Metanephros (tissue), 2 donors: ENCODE measurements around a stretch of chr6.

GRCh38 chr6:136275279-136275879, 14.3 kb downstream of the BCLAF1 start:
- RAMPAGE, long total RNA: no peak

GRCh38 chr6:136276012-136276970, 13.4 kb downstream of the BCLAF1 start:
- RAMPAGE, long total RNA: no peak

DNA sequence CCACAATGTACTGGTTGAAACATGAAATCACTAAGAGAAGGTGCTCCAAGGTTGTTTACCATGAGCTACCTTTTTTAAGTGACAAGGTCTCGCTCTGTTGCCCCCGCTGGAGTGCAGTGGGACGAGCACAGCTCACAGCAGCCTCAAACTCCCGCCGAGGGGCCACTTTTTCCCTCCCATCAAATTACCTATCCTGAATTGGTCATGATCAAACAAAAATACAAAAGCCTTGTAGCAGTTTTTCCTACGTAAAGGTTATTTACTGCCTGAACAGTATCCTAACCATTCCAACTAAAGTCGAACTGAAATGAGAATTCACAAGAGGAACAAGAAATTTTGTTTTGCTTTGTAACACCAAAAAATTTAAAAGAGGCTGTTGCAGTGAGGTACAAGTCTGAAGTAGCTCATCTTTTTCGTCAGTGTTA, 1.4 kb downstream of the BCLAF1 start:
- RAMPAGE, long total RNA: no peak

GRCh38 chr6:136324928-136325658, 35.4 kb upstream of the BCLAF1 start:
- RAMPAGE, long total RNA: no peak

- RAMPAGE, long total RNA: no peak
Observed at GRCh38 chr6:136390785-136391180, 101.1 kb upstream of the BCLAF1 start.

DNA sequence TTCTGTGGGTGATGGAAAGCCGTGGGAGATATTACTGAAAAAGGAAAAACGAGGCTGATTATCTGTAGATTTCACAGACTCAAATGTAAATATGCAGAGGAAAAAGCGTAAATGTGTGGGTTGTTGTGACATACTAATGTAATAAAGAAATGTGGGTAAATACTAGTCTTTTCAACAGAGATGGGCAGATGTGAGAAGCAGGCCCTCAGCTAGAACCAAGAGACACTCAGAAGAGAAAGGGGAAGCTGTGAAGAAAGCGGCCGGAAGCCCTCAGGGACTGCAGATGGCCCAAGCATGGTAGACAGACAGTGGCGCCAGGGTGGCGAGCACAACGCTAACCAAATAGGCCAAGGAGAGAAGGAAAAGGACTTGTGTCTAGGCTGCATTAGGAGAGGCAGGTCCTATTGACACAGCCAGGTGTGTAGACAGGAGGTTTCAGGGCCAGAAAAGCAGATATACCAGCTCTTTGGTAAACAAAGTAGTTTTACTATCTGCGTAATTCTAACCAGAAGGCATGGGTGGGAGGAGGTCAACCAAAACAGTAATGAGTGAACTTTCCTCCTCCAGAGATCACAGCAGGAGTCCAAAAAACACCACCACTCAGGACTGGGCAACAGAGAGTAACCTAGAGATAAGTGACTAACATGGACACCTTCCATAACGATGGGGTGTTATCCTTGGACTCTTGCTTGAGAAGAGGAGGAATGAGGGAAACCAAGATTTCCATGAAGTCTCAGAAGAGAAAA, 15.8 kb upstream of the MAP7 start:
- RAMPAGE, long total RNA: no peak

GRCh38 chr6:136575483-136576270, 25.5 kb upstream of the MAP7 start:
- RAMPAGE, long total RNA: no peak

DNA sequence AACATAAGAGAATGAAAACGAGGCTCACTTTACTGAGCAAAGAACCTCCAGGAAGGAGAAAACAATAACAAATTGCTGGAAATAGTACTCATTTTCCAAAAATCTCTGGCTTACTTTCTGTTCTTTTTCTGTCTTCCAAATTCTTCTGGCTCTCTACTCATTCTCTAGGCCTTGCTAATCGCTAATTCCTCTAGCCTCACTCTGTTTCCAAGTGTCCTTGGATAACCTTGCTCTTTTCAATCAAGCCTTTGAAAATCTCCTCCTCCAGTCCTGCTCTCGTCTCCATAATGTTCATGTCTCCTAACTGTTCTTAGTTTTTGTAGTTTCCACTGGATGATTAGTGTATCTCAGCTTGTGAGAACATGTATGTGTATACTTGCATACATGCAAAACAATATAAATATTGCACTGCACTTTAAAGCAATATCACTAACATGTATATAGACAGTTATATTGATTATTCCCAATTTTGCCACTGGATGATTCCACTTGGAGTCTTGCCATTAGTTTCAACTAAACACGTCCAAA, 96.2 kb upstream of the MAP7 start:
- RAMPAGE, long total RNA: no peak

DNA sequence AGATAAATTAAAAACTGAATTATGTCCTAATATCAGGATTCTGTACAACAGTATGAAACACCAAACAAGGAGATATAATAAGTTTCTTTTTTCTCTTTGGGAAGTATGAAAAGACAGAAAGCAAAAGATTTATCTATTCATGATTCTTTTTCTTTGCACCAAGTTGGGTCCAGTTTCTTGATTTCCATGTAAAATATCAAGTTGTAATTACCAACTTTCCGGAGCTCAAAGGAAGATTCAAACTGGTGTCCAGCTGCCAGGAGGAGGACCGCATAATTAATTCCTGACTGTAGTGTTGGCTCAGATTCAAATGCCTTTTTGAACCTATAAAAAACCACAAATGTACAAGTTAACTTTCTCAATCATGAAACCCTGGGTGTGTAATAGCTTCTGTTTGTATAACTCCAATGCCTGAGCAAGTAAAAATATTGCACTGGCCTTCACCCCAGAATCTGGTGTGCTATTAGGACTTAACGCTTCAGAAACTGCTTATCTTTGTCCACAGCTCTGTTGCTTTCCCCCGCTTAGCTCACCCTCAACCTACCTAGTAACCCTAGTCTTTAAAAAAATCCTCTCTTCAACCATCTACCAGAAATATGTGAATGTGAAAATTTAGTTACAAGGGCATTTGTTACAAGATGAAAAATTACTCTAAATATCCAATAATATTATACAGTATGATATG, 119.0 kb upstream of the MAP7 start:
- RAMPAGE, long total RNA: no peak

DNA sequence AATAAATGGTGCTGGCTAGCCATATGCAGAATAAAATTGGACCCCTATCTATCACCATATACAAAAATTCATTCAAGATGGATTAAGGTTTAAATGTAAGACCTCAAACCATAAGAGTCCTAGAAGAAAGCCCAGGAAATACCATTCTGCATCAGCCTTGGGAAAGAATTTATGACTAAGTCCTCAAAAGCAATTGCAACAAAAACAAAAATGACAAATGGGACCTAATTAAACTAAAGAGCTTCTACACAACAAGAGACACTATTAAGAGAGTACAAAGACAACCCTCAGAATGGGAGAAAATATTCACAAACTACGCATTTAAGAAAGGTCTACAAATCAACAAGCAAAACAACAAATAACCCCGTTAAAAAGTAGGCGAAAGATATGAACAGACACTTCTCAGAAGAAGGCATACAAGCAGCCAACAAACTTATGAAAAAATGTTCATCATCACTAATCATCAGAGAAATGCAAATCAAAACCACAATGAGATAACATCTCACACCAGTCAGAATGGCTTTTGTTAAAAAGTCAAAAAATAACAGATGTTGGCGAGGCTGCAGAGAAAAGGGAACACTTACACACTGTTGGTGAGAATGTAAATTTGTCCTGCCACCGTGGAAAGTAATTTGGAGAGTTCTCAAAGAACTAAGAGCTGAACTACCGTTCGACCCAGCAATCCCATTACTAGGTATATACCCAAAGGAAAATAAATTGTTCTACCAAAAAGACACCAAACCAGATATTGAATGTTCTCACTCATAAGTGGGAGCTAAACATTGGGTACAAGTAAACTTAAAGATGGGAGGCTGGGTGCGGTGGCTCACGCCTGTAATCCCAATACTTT, 3.8 kb downstream of the MAP3K5 start:
- RAMPAGE, long total RNA: no peak

- RAMPAGE, long total RNA: no peak
Observed at GRCh38 chr6:136790062-136790261, 2.3 kb downstream of the MAP3K5 start.

GRCh38 chr6:136921382-136922133, 543 bp upstream of the SLC35D3 start:
- RAMPAGE, long total RNA: no peak

- RAMPAGE, long total RNA: no peak
Observed at GRCh38 chr6:137234461-137234876, 15.3 kb upstream of the IFNGR1 start.

DNA sequence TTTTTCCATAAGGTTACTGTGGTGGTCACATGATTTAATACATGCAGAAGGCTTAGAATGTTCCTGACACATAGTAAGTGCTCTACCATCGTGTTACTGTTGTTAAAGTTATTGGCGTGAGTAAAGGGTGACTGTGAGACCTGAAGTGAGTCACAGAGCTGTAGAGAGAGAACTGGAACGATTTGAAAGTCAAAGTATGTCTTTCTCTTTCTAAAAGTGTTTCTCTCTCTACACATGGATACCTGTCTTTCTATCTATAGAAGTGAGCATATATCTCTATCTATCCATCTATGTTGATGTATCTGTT, 153.9 kb upstream of the OLIG3 start:
- RAMPAGE, long total RNA: no peak

- RAMPAGE, long total RNA: no peak
Observed at GRCh38 chr6:137692809-137693239, 174.2 kb upstream of the TNFAIP3 start.

DNA sequence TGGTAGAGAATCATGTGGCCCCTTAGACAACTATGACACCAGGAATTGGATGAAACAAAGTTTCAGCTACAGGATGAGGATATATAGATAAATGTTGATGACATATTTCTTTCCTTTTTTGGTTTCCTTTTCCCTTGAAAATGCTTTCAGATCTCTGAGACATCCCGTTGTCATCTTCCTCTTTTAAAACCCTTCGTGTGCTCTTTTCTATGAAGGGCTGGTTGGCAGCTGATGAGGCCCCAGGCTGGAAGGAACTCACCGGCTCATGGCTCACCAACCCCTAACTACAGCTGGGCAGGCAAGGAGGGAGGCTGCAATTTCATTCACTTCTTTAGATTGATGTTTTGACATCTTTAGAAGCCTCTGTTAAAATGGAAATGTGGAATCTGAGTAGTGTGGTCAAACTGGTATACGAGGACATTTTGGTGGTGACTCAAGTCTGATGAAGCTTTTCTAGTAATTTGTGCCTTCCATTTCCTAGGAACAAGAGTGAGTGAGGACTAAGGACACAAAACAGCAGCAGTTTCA, 167.8 kb upstream of the TNFAIP3 start:
- RAMPAGE, long total RNA: no peak

GRCh38 chr6:137715493-137716270, 151.4 kb upstream of the TNFAIP3 start:
- RAMPAGE, long total RNA: no peak

- RAMPAGE, long total RNA: no peak
Observed at GRCh38 chr6:137736241-137736938, 130.7 kb upstream of the TNFAIP3 start.

- RAMPAGE, long total RNA: no peak
Observed at GRCh38 chr6:137793919-137794686, 73.0 kb upstream of the TNFAIP3 start.

DNA sequence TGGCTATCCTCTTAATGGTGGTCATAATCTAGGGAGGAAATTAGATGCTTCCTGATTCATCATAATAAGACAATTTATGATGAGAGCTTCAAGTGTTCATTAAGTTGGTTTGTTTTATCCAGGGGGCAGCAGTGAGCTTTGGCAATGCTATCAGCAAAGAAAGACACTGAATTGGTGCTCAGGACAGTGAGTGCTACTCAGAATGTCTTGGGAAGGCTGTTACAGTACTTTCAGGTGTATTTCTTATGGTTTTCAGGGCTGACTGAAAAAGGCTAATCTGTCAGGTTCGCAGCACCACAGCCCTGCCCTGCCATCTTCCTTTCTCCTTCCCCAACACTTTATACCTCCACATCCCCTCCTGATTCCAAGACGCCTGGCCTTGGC, 67.1 kb upstream of the TNFAIP3 start:
- RAMPAGE, long total RNA: no peak